NB4 (cell line): ENCODE data around the genes POFUT2, SLC19A1 and COL6A2.

DNA sequence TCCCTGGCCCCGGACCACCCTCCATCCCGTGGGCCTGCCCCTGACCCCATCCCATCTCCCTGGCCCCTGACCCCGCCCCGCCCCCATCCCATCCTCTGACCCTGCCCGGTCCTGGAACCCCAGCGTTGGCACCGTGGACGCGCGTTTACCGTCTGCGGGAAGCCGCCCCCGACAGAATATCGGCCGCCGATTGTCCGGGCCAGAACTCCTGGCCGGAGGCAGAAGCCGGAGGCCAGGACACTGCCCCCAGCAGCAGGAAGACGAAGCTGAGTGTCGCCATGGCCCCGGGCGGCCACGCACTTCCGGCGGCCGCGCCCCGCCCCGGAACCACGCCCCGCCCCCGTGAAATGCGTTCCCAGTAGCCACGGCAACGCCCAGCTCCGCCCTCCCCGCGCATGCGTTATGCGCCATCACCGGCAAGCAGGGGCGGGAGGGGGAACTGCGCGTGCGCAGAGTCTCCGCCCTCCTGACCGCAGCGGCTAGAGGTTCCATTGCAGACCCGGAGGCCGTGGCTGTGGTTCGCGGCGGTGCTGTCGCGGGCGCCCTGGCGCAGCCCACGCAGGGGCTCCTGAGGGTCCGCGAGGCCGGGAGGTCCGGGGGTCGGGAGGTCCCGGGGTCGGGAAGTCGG lies at the start of gene POFUT2:
Gene POFUT2 (minus strand): TSS at position 304 of the 628 bp plus-strand sequence.
- RRBS, result 1% methylated on average over 49 of the region's 68 CpGs

DNA sequence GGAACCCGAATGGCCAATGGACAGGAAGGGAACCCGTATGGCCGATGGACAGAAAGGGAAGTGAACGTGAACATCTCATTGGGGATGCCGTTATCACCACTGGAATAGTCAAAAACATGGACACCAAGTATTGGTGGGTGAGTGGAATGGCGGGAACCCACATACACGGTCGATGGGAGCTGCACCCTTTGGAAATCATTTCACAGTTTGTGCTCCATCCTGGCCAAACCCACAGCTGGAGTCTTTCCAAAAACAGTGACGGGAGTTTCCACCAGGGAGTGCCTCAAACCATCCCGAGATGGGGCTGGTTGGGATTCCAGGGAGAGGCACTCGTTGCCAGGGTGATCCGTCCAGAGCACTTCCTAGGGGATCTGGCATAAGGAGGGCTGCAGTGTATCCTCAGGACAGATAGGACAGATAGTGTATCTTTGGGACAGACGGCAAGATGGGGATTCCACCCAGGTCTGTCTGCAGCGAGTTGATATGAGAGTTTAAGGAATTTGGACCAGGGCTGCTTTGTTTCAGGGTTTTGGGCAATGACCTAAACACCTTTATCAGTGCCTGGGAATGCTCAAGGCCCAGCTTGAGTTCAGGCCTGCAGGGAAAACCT lies 3.2 kb upstream of the POFUT2 start:
- RRBS, result no CpG with 5 or more reads among the region's 14 CpGs

DNA sequence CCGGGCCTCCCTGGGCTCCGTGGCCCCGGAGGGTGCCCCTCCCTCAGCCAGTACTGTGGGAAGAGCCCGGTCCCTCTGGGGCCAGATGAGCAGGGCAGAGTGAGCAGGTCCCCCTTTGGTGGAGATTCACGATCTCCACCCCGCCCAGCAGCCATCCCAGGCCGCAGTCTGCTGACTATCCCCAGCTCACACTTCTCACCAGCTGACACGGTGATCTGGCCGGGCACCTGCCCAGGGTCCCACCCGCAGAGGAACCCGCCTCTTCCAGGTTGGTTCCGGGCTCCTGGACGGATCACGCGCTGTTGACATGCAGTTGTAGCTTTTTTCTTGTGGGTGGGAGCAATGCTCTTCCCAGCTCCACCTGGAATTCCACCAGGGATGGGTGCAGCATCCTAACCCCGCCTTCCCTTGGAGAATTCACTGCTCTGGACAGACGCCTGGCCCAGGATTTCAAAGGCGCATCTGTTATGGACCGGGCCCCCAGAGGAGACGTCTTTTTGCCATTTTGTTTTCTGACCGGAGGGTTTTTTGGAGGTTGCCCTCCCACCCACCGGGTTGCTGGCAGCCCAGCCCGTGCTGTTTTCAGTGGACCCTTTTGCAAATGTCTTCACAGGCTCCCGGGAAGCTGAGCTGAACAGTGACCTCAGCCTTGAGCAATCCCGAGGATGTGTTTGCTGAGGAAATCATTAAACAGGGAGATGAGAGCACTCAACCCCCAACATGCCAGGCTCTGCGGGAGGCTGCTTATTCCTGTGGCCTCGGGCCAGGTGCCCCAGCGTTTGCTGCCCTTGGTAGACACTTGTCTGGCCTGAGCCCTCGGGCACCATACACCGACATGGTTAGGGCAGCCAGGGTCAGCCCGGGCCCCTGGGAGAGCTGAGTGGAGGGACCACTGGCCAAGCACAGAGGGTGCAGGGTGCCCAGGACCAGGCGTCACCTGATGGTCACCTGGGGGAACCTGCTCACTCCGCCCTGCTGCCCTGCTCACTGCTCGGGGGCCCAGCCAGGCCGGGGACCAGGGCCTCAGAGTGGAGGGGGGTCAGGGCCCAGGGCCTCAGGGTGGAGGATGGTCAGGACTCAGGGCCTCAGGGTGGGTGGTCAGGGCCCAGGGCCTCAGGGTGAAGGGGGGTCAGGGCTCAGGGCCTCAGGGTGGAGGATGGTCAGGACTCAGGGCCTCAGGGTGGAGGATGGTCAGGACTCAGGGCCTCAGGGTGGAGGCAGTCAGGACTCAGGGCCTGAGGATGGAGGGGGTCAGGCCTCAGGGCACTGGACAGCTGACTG lies 42.3 kb upstream of the POFUT2 start:
- RRBS, result 55% methylated on average over 9 of the region's 35 CpGs

DNA sequence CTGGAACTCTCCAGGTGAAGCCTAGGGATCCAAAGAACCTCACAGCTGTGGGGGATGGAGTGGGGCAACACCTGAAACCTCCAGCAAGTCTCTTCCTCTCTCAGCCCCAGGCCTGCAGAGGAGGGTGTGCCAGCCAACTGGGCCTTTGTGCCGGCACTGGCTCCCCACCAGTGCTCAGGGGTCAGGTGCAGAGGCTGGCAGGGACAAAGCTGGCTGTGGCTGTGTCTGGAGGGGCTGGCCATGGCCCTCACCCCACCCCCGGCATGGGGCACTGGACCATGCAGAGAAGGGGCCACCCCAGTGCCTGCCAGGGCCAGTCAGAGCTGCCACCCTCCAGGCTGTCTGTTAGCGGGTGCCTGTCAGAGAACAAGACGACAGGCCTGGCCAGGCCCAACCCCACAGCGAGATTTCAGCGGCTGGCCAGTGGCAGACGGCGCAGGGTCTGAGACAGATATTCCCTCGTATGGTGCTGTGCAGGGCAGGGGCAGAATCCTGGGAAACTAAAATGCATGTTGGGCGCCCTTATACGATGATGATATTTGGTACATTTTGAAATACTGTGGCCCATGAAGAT lies 3.9 kb downstream of the COL18A1 start:
- RRBS, result 60% methylated on average over 1 of the region's 11 CpGs

DNA sequence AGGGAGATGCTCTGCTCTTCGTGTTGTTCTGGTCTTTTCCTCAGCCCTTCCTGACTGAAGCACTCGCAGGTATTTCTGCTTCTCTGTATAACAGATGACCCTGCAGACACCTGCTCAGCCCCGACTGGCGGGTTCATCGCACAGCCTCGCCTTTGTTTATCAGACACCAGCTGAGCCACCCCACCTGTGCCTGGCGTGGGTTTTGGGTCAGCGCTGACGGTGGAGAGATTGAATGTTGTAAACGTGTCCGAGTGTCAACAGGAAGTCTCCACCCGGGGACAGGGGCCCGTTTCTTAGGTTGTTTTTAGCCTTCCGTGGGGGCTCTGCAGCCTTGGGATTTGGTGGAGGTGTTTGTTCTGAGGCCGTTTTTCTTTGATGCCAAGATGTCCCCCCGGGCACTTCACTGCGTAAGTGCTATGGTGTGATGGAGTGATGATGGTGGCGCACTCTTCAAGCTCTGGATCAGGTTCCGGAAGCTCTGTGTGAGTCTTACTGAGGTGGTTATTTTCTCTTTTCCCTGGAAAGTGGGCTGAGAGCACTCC lies 60.2 kb downstream of the COL18A1 start:
- RRBS, result 78% methylated on average over 4 of the region's 19 CpGs

DNA sequence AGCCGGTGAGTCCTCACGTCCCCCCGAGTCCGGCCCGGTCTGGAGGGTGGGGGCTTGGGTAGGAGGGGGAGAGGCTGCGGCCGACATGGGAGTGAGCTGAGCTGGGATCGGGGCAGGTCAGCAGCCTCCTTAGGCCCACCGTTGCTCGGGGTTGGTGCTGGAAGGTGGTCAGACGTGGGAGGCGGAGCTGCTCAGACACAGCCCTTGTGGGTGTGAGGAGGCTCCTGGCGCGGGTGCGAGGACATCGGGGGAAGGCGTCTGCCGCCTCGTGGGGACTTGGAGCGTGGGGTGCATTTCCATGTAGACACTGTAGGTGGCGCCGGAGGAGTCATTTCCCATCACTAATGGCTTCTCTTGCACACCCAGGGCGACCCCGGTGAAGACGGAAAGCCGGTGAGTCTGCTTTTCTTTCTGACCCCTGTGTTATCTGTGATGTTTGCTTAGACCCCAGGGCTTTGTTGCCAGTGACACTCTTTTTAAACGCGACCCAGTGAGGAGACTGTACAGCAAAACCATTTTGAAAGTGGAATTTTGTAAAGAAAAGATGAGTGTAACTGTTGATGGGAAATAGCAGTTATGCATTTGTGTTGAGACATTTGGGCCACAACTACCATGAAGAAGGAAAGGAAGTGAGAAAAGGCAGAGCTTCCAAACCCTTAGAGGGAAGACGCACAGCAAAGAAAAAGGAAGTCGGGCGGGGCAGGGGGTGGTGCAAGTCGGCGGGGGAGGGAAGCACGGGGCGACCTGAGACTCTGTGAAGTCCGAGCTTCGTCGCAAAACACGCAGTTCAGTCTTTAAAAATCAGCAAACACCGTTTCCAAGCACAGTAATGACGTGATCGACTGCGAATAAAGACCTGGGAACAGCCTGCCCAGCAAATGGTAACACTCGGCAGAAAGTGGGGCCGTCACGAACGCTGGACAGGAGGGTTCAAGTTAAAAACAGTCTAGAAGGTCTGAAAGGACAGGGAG lies 64.0 kb downstream of the SLC19A1 start:
- RRBS, result 40% methylated on average over 1 of the region's 47 CpGs

DNA sequence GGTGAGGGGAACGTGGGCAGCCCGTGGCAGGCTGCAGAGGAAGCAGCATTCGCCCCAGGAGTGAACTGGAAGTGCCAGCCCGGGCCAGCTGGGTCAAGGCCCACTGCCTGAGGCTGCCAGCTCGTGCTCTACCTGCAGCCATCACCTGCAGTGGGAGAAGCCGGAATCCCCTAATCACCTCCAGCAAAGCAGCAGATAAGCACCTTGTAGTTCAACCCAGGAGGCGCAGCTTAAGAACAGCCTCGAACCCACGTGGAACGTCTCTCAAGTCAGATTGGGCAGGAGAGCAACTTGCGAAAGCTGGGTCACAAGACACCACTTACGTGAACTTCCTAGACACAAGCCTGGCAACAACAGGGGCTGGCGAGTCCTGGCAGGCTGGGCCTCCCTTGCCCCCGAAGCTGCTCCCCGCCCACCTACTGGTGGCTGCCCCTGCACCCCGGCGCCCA lies 6.6 kb downstream of the SLC19A1 start:
- RRBS, result 94% methylated on average over 2 of the region's 17 CpGs

- RRBS, result 22% methylated on average over 55 of the region's 113 CpGs
Measured at GRCh38 chr21:45542248-45543302, at the start of gene SLC19A1. Gene SLC19A1, minus strand, starts transcription at chr21:45542440.

- RRBS, result no CpG with 5 or more reads among the region's 16 CpGs
Measured at GRCh38 chr21:45607044-45607556, 36.4 kb upstream of the PCBP3 start.

DNA sequence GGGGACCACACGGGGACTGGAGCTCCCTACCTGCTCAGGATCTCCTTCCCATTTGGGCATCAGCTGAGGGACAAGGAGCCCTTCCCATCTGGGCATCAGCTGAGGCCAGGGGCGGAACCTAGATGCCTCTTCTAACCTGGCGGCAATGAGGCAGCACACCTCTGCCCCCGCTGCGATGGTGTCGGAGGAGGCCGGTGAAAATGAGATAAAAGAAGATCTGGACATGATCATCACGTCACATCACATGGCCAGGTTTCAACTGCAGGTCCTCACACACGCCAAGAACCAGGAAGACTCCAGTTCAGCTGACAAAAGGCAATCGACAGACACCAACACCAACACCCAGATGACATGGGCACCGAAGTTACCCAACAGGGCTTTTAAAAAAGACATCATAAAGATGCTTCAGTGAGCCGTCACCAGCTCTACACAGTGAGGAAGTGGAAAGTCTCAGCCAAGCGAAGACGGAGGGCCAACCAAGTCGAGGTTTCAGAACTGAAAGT lies 154.4 kb upstream of the COL6A1 start:
- RRBS, result no CpG with 5 or more reads among the region's 15 CpGs

DNA sequence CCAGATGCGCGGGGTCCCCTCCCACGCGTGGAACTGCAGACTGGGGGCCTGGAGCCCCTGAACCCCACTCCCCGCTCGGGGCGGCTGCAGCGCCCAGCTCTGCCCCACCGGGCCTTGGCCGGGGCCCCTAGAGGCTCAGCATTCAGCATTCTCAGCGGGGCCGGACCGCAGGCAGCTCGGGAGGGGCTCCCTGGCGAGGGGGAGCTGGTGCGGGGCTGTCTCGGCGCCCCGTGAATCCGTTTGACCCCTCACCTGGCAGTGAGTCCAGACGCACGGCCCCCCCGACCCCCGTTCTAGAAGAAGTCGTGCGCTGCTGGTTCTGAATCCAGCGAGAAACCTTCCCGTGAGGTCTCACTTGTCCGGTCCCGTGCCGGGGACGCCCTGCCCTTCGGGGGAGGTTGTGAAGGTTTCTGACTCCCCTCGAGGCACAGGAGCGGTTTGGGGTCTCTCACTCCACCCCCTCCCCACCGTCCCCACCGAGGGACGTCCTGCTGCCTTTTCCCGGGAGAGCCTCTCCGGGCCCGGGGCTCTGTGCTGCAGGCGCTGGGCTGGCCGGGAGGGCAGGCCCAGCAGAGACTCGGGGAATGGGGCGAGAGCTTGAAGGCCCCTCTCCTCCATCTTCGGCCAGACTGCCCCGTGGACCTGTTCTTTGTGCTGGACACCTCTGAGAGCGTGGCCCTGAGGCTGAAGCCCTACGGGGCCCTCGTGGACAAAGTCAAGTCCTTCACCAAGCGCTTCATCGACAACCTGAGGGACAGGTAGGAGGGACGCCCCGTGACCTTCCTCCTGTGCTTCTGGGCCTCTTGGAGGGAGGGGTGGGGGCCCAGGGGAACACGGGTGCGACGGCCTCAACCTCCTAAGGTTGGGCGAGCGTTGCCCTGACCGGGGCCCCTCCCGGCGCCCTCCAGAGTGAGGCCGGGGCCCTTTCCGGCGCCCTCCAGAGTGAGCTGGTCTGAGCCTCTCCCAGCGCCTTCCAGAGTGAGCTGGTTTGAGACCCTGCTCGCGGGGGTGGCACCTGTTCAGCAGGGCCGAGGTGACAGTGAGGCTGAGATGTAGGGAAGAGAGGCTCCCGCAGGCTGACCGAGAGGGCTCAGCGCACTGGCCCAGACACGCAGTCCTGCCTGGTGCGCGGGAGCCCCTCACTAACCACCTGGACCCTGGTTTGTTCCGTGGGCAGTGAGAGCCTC lies 829 bp downstream of the COL6A1 start:
- RRBS, result 0% methylated on average over 4 of the region's 76 CpGs

GRCh38 chr21:45990522-45991066 lies 9.0 kb downstream of the COL6A1 start:
- RRBS, result 45% methylated on average over 4 of the region's 17 CpGs

- RRBS, result no CpG with 5 or more reads among the region's 23 CpGs
Measured at GRCh38 chr21:46004367-46004957, 22.9 kb downstream of the COL6A1 start.

- RRBS, result no CpG with 5 or more reads among the region's 36 CpGs
Measured at GRCh38 chr21:46006174-46006563, 24.6 kb downstream of the COL6A1 start.

DNA sequence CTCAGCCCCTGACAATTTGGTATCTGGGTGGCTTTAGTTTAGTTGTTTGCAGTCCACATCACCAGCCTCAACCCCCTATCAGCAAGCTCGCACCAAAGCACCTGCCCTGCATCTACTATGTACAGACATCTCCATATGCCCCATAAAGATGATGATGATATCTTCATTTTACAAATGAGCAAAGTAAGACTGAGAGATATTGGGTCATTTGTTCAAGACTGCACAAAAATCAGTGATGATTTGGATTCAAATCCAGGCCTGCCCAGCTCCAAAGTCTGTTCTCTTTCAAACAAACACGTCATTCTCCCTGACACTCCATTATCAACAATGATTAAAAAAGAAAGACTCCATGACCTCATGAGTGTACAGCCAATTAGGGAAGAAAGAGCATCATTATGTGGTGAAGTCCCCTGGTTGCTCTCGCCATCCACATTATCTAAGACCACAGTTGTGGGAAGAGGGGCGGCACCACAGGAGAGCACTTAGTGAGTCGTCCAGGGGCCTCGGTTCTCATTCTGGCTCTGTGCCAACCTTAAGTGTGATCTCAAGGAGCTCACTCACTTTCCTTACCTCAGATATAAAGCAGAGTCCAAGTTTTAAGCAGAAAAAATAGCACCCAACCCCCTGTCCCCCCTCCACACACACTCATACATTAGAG lies 47.5 kb downstream of the COL6A1 start:
- RRBS, result no CpG with 5 or more reads among the region's 6 CpGs

- RRBS, result no CpG with 5 or more reads among the region's 16 CpGs
Measured at GRCh38 chr21:46079190-46079724, 18.7 kb upstream of the COL6A2 start.

GRCh38 chr21:46097313-46098234 lies at the start of gene COL6A2:
Gene COL6A2, plus strand, starts transcription at chr21:46098112.
- RRBS, result 35% methylated on average over 38 of the region's 77 CpGs

DNA sequence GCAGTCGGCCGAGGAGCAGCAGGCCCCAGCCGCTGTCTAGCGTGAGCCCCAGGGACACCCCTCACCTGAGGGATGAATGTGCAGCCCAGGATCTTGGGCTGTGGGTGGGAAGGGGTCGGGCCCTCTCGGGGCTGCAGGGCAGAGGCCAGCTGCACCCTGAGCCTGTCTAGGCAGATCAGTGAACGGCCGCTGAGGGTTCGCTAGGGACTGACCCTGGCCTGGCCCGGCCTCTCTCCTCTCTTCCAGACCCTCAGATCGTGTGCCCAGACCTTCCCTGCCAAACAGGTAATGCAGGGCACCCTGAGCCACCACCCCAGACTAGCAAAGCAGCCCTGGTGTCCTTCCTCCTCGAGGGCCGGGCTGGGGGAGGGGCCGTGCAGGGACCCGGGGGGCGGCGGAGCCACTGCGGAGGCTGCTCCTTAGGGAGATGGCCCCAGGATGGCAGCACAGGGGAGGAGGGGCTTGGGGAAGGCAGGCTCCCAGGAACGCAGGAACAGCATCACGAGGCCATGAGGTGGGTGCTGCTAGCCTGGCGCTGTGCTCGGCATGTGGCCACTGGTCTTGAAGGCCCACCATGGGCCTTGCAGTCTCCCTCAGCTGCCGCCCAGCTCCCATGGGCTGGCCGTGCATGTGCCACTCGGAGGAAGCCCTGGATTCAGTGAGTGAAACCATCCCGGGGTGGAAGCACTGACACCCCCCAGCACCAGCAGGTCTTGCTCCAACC lies 28.5 kb downstream of the COL6A2 start:
- RRBS, result 33% methylated on average over 1 of the region's 26 CpGs

DNA sequence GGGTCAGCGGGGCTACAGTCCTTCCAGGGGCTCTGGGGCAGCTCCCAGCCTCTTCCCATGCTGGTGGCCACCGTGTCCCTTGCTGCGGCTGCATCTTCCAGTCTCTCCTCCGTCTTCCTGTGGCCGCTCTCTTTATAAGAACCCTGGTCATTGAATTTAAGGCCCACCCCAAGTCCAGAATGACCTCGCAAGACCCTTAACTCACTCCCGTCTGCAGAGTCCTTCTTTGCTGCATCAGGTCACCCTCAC lies 25.9 kb downstream of the FTCD start:
- RRBS, result no CpG with 5 or more reads among the region's 7 CpGs

- RRBS, result no CpG with 5 or more reads among the region's 32 CpGs
Measured at GRCh38 chr21:46130197-46131219, 24.9 kb downstream of the FTCD start.